ENCODE data around the genes VAMP3 and SLC45A1.

- RRBS: no CpG with 5 or more reads among the region's 17 CpGs
Measured at GRCh38 chr1:7199111-7199564, 413.9 kb downstream of the CAMTA1 start.

GRCh38 chr1:7455075-7455404, 316.1 kb upstream of the VAMP3 start:
- RRBS: no CpG with 5 or more reads among the region's 13 CpGs

GRCh38 chr1:7500584-7500971, 270.5 kb upstream of the VAMP3 start:
- RRBS: no CpG with 5 or more reads among the region's 13 CpGs

DNA sequence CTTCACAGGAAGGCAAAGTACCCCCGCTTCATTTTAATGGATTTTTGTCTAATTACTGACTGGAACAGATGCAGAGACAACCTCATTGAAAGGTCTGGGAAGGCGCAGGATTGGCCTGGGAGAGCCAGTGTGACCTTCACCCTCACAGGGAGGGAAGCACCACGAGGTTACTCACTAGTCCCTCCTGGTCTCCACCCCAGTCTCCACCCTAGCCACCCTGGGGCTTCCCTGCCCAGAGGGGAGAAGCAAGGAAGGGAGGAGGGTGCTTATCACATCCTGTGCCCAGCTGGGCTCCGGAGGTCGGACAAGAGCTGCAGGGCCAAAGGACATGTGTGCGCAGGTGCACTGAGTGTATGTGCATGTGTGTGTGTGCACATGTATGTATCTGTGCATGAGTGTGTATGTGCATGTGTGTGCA, 220.1 kb upstream of the VAMP3 start:
- RRBS: no CpG with 5 or more reads among the region's 6 CpGs

DNA sequence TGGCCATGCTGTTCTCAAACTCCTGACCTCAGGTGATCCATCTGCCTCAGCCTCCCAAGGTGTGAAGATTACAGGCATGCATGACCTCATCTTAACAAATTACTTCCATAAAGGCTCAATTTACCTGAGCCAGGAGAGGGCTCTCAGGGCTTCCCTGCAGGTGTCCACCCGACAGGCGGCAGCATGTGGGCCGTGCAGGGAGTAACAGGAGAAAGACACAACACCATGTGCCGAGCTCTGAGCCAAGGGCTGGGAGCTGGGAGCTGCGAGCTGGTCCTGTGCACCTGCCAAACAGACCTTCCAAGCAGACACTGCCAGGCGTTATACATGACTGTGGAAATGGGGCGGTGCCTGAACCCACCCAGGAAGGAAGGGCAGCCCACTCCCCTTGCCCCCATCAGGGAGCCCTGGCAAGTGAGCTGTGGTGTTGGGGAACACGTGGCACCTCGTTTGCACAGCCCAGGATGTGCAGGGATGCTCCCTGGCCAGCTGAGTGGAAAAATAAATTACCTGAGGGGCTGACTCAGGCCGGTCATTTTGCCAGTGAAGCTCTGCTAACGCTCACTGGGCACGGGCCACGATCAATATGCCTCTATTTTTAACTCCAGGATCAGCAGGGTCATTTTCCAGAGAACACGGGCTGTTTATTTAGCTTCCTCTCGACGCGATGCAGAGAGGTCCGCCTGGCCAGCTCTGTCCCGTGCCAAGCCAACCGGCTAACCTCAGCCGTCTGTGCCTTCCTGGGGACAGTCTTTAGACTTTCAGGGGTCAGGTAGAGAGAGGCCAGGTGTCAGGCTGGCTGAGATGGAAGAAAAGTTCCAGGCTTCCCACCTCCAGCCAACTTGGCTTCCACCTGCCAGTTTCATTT, 196.9 kb upstream of the VAMP3 start:
- RRBS: no CpG with 5 or more reads among the region's 21 CpGs

DNA sequence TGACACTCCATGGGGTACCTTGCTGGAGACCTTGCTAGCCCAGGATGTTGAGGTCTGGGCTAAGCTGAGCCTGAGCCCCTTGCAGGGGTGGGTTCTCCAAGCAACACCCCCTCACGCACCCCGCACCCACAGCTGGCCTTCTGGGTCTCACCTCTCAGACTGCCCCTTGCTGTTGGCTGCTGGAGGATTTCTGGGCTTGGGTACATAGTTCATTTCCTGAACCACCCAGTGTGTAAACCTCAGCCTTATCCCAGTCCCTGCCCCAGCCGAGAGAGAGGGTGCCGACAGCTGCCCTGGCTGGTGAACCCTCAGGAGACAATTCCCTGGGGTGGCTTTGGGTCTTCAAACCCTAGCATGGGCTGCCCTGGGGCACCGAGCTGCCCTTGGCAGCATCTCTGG, 92.4 kb upstream of the VAMP3 start:
- RRBS: no CpG with 5 or more reads among the region's 5 CpGs

- RRBS: 1% methylated on average over 42 of the region's 101 CpGs
Measured at GRCh38 chr1:7771048-7772160, at the start of gene VAMP3. Gene VAMP3, plus strand, starts transcription at chr1:7771296.

- RRBS: no CpG with 5 or more reads among the region's 10 CpGs
Measured at GRCh38 chr1:7930173-7930481, 10.5 kb downstream of the TNFRSF9 start.

DNA sequence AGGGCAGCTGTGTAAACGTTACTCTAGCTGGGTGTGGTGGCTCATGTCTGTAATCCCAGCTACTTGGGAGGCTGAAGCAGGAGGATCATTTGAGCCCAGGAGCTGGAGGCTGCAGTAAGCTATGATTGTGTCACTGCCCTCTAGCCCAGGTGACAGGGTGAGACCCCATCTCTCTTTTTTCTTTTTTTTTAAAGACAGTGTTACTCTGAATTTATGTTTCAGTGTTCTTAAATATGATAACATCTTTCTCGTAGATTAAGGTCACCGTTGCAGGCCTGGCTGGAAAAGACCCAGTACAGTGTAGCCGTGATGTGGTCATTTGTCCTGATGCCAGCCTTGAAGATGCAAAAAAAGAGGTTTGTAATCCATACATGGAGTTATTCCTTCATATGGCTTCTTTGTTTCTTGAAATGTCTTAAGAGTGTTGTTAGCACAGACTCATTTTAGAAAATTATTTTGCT, 3.6 kb downstream of the PARK7 start:
- RRBS: no CpG with 5 or more reads among the region's 4 CpGs

GRCh38 chr1:8011221-8011769, 14.8 kb downstream of the ERRFI1 start:
- RRBS: no CpG with 5 or more reads among the region's 5 CpGs

GRCh38 chr1:8137748-8138364, 111.7 kb upstream of the ERRFI1 start:
- RRBS: no CpG with 5 or more reads among the region's 11 CpGs

GRCh38 chr1:8184226-8184651, 133.7 kb upstream of the SLC45A1 start:
- RRBS: no CpG with 5 or more reads among the region's 2 CpGs

DNA sequence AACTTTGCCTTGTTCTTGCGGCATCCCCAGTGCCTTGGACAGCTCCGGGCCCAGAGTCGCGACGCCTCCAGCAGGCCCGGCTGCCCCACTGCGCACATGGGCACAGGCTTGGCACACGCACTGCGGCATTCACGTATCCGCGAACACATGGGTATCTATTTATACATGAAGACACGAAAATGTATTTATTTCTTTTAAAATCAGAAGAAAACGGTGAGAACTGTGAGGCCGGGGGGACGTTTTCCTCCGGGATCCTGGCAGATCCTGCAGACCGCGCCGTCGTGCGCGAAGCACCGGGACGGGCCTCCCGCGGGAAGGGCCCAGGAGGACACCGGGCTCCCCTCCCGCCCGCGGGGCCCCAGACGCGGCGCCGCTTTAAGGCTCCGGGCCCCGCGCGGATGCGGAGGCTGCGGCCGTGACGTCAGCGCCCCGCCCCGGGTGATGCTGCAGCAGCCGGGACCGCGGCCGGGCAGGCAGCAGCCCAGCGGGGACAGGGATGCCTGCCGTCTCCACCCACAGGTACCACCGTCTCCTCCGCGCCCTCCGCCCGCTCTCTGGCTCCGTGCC, at the start of gene SLC45A1:
Gene SLC45A1, plus strand, starts transcription at position 447 of the 567 bp plus-strand sequence.
- RRBS: 3% methylated on average over 27 of the region's 58 CpGs

GRCh38 chr1:8323660-8324207, 5.8 kb downstream of the SLC45A1 start:
- RRBS: no CpG with 5 or more reads among the region's 13 CpGs

DNA sequence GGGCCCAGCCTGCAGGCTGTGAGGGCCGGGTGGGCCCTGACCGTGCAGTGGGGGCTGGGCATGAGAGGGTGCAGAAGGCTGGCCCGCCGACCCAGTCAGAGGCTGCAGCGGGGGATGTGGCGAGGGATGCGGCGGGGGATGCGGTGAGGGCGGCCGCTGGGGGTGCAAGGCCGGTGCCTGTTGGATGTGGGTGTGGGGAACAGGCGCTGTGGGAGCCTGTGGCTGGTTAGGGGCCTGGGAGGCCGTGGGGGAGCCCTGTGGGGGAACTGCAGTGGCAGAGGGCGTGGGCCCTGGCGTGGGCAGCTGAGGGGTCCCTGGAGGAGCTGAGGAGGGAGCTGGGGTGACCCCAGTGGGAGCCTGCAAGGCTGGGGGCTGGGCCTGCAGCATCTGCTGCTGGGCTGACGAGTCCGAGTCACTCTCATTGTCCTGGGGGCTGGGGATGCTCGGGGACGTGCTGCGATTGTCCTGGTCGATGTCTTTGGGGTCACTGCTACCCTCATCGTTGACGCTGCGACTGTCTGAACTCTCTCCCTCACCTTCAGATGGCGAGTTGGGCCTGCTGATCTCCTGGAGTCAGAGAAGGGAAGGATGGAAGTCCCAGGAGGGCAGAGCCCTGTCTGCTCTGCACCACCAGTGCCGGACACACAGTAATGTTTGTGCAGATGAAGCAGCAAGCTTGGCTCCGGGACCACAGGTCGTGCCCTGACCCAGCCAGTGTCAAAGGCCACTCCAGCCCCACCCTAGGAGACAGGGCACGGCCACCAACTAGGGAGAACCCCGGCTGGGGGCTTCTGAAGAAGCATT, 43.2 kb downstream of the SLC45A1 start:
- RRBS: 100% methylated on average over 2 of the region's 31 CpGs

DNA sequence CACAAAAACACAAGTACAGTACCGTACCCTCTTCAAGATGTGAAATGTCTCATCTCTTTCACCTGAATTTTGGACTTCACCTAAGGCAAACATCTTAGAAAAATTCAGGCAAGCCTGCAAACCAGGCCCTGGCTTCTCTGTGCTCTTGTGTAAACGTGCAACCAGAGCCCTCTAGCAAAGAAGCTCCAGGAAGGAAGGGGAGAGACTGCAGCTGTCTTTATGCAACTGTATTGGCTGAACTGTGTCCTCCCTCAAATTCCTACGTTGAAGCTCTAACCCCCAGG, 60.2 kb downstream of the SLC45A1 start:
- RRBS: no CpG with 5 or more reads among the region's 3 CpGs

- RRBS: no CpG with 5 or more reads among the region's 6 CpGs
Measured at GRCh38 chr1:8395996-8396663, 78.2 kb downstream of the SLC45A1 start.

GRCh38 chr1:8424552-8425259, 106.8 kb downstream of the SLC45A1 start:
- RRBS: no CpG with 5 or more reads among the region's 10 CpGs

- RRBS: no CpG with 5 or more reads among the region's 8 CpGs
Measured at GRCh38 chr1:8455583-8456164, 137.8 kb downstream of the SLC45A1 start.

GRCh38 chr1:8655769-8656675, 161.4 kb downstream of the RERE start:
- RRBS: no CpG with 5 or more reads among the region's 22 CpGs

Measured in GM12892 (cell line).